Spleen (tissue), 7 donors: ENCODE measurements around a stretch of chr3.

- PRO-cap, 4 experiments: no peak in any of the 4 experiments
- RAMPAGE, long total RNA, 4 experiments: no peak in any of the 4 experiments
Measured at GRCh38 chr3:14439407-14440060, 37.1 kb downstream of the SLC6A6 start.

DNA sequence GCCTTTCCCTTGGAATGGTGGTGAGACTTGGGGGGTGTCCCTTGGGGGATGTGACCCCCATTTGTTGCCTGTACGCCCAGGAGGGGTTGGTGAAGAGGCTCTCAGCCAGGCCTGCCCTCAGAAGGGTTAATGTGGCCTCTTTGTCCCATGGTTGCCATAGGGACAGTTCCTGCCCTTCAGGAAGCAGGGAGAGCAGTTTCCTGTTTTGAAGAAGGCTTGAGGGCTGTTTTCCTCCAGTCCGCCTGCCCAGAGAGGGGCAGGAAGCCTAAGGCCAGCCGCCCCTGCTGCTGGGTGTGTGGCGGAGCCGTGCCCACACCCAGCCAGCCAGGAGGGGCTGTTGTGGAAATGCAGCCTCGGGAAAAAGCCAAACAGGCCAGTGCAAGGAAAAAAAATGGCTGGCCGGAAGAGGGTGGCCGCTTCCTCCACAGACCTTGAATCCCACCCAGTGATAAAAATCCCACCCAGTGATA, 14.5 kb upstream of the FGD5 start:
- PRO-cap, 4 experiments: peak in 3 of 4 experiments; most common plus-strand start position 249 of the sequence (in 2)
- RAMPAGE, long total RNA, 4 experiments: no peak in any of the 4 experiments

DNA sequence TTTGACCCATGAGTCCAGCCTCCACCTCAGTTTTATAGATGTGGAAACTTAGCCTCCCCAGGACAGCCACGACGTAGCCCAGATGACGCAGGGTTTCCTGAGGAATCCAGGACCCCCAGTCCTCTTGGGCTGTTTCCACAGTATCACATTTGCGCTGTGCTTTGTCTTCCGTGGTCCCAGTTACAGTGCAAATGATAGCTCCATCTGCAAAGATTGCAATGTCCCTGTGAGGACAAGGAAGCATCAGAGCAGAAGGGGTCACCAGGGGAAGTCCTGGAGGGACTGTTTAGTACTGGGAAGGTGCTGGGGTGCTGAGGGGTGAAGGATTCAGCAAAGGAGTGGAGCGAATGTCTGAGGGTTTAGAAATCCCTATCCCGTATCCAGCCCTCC, 34.2 kb downstream of the FGD5 start:
- PRO-cap, 4 experiments: no peak in any of the 4 experiments
- RAMPAGE, long total RNA, 4 experiments: no peak in any of the 4 experiments

- PRO-cap, 4 experiments: peak in 4 of 4 experiments; most common plus-strand start chr3:14948632 (in 3)
- RAMPAGE, long total RNA, 4 experiments: start-site peak on the plus strand in 3 of 4 experiments, at chr3:14948602-14949194 at its widest, 7 to 22 reads per replicate
Measured at GRCh38 chr3:14948503-14949084, 1.2 kb downstream of the NR2C2 start.

GRCh38 chr3:14988985-14989527, 41.7 kb downstream of the NR2C2 start:
- PRO-cap, 4 experiments: peak in 2 of 4 experiments; most common plus-strand start chr3:14989320 (in 1); most common minus-strand start chr3:14989193 (in 1)
- RAMPAGE, long total RNA, 4 experiments: no peak in any of the 4 experiments

- PRO-cap, 4 experiments: no peak in any of the 4 experiments
- RAMPAGE, long total RNA, 4 experiments: no peak in any of the 4 experiments
Measured at GRCh38 chr3:14989918-14990809, 42.8 kb downstream of the NR2C2 start.

- PRO-cap, 4 experiments: no peak in any of the 4 experiments
- RAMPAGE, long total RNA, 4 experiments: no peak in any of the 4 experiments
Measured at GRCh38 chr3:15045501-15046149, 19.5 kb downstream of the MRPS25 start.

- PRO-cap, 4 experiments: no peak in any of the 4 experiments
- RAMPAGE, long total RNA, 4 experiments: no peak in any of the 4 experiments
Measured at GRCh38 chr3:15063763-15064014, 1.4 kb downstream of the MRPS25 start.

- PRO-cap, 4 experiments: no peak in any of the 4 experiments
- RAMPAGE, long total RNA, 4 experiments: no peak in any of the 4 experiments
Measured at GRCh38 chr3:15077009-15077309, 11.8 kb upstream of the MRPS25 start.

GRCh38 chr3:15082040-15082813, 16.7 kb downstream of the RBSN start:
- PRO-cap, 4 experiments: no peak in any of the 4 experiments
- RAMPAGE, long total RNA, 4 experiments: no peak in any of the 4 experiments

- PRO-cap, 4 experiments: no peak in any of the 4 experiments
- RAMPAGE, long total RNA, 4 experiments: no peak in any of the 4 experiments
Measured at GRCh38 chr3:15256605-15257590, 50.9 kb downstream of the CAPN7 start.

DNA sequence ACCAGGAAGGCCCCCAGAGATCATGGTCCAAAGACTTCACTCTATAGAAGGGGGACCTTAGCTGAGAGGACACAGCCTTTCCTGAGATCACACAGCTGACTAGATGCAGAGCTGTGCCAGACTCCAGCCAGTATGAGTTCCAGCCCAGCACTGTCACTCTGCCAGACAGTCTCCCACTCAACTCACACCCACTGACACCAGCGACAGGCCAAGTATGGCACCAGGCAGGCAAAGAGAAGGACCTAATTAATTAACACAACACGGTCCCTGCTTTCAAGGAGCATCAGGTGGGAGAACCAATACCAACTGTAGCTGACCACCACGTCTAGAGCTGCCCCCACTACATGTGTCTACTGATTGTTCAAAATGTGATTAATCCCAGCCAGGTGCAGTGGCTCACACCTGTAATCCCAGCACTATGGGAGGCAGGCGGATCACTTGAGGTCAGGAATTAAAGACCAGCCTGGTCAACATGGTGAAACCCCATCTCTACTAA, 62.1 kb downstream of the SH3BP5 start:
- PRO-cap, 4 experiments: no peak in any of the 4 experiments
- RAMPAGE, long total RNA, 4 experiments: no peak in any of the 4 experiments

GRCh38 chr3:15287271-15288401, 44.8 kb downstream of the SH3BP5 start:
- PRO-cap, 4 experiments: peak in 3 of 4 experiments; most common plus-strand start chr3:15287838 (in 2); most common minus-strand start chr3:15287848 (in 1)
- RAMPAGE, long total RNA, 4 experiments: no peak in any of the 4 experiments

- PRO-cap, 4 experiments: no peak in any of the 4 experiments
- RAMPAGE, long total RNA, 4 experiments: no peak in any of the 4 experiments
Measured at GRCh38 chr3:15324554-15325240, 7.7 kb downstream of the SH3BP5 start.

DNA sequence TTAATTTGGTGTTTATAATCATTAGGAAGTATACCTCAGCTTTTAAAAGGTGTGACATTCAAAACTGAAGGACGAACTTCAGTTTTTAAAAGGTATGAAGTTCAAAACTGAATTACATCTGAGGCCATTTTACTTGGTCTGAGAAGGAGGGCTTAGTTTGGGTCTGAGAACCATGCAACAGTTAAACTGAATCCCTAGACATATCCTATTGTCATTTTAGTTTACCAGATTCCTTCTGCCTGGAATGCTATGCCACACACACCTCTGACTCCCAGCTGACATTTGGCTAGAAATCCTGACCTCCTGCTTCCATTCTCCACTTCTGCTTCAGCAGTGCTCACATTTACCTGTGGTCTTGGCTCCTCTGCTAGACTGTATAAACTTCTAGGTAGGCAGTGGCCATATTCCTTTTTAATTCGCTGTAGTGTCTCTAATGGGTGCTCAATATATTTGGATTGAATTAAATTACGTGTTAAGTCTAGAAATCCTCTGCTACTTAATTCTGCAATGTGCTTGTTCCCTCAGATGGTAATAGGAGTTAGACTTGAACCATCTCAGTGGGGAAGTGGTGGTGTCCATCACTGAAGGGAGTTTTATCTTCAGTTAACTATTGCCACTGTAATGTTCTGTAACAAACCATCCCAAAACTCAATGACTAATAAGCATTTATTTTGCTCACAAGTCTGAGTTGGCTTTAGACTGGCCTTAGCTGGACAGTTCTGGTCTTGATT, 15.5 kb downstream of the EAF1 start:
- PRO-cap, 4 experiments: no peak in any of the 4 experiments
- RAMPAGE, long total RNA, 4 experiments: no peak in any of the 4 experiments

- PRO-cap, 4 experiments: no peak in any of the 4 experiments
- RAMPAGE, long total RNA, 4 experiments: no peak in any of the 4 experiments
Measured at GRCh38 chr3:15529610-15530046, 8.1 kb upstream of the COLQ start.

- PRO-cap, 4 experiments: peak in 3 of 4 experiments; most common plus-strand start chr3:15636526 (in 2); most common minus-strand start chr3:15636343 (in 2)
- RAMPAGE, long total RNA, 4 experiments: no peak in any of the 4 experiments
Measured at GRCh38 chr3:15635935-15636886, 34.7 kb downstream of the BTD start.

DNA sequence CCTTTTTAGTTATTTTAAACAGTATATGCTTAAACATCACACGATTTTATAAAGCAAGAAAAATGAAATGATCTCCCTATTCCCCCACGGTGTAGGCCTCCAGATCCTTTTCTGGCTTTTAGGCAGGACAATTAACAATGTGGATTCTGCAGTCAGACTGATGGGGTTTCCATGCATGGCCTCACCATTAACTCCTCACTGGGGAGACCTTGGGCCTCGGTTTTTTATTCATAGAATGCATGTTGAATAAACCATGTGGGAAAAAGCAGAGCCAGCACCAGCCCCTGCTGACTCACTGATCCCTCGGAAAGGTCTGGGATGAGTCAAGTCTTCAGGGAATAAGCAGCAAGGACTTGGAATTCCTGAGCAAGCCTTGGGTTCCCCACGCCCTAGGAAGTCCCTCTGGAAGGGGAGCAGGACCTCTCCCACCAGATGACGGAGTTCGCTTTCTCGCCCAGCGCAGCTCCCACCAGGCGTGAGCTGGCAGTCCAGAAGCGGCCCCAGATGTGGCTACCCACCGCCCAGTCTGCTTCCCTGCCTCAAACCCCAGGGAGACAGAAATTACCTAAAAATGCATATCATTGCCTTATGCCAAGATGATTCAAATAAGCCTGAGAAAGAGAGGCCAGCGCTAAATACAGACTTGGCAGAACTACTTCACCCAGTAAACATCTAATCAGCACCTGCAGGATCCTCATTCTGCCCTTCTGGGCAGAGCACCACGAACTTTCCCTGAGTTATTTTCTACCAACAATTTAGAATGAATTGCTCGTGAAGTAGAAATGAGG, 45.4 kb downstream of the BTD start:
- PRO-cap, 4 experiments: no peak in any of the 4 experiments
- RAMPAGE, long total RNA, 4 experiments: start-site peak on the plus strand in 1 of 4 experiments, centred at position 556 of the sequence, 9 reads per replicate

GRCh38 chr3:16136716-16136959, 37.8 kb upstream of the GALNT15 start:
- PRO-cap, 4 experiments: no peak in any of the 4 experiments
- RAMPAGE, long total RNA, 4 experiments: no peak in any of the 4 experiments

DNA sequence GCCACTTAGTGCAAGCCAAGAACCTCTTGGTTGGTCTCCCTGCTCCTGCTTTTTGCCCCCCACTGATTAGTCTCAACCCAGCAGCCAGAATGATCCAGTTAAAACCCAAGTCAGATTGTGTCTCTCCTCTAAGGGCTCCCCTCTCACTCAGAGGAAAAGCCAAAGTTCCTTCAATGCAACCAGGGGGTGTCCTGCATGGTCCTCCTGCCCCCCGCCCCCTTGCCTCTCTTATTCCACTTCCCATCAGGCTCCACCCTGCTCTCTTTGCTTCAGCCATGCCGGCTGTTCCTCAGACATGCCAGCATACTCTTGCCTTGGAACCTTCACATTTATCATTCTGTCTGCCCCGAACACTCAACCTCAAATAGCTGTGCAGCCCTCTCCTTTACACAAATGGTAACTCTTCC, 948 bp upstream of the GALNT15 start:
- PRO-cap, 4 experiments: no peak in any of the 4 experiments
- RAMPAGE, long total RNA, 4 experiments: no peak in any of the 4 experiments